Tongue (tissue), 2 donors: ENCODE measurements around a stretch of chr1.

GRCh38 chr1:234601716-234602354, 8.1 kb downstream of the IRF2BP2 start:
- RAMPAGE, long total RNA = no peak

DNA sequence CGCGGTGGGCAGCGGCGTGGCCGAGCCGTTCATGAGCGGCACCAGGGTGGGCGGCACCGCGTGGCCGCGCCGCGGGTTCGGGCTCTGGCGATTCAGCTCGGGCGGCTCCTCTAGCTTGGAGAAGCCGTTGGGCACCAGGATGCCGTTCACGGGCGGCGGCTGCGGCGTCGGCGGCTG, 1.2 kb downstream of the IRF2BP2 start:
- RAMPAGE, long total RNA = no peak

DNA sequence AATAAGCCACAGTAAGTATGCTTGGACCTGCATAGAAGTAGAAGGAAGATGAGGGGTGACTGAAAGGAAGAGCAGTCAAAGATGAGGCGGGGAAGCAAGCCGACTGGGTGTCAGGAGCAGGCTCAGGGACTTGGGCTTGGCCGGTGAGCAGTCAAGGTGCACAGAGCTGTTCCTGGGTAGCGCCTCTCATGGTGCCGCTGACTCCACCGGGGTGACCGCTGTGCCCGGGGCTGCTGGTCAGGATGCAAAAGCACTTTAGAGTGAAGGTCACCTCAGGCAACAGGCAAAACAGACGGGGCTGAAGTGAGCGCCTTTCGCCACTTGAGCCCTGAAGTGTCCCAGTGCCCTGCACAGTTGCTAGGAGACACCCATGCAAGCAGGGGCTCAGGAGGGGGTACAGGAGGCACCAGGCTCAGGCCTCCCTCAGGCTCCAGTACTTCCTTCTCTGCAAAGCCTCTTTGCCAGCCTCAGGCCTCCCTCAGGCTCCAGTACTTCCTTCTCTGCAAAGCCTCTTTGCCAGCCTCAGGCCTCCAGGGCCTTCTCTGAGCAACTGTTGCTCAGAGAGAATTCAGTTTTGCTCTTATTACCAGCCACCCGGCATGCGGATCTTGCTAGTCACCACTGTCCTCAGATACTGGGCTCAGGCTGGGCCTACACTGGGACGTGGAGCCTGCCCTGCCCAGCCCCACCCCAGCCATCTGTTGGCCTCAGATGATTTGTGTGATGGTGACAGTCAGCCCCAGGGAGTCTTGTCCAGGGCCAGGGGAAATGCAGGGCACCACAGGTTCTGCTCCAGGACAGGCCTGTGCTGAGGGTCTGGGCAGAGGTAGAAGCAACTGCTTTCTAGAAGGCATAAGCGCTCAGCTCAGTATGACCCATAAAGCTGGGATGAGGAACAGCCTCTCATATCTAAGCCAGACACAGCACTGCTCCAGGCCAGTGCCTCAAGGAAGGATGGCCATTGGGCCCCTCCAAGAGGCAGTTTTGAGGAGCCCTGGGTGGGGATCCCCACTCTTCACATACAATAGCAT, 99.8 kb upstream of the IRF2BP2 start:
- RAMPAGE, long total RNA = no peak

- RAMPAGE, long total RNA = no peak
Observed at GRCh38 chr1:234715170-234716160, 105.5 kb upstream of the IRF2BP2 start.

- RAMPAGE, long total RNA = no peak
Observed at GRCh38 chr1:234721545-234722284, 111.7 kb upstream of the IRF2BP2 start.

GRCh38 chr1:234751065-234751896, 141.3 kb upstream of the IRF2BP2 start:
- RAMPAGE, long total RNA = no peak

GRCh38 chr1:234768176-234768634, 158.2 kb upstream of the IRF2BP2 start:
- RAMPAGE, long total RNA = no peak

GRCh38 chr1:234771605-234772251, 161.8 kb upstream of the IRF2BP2 start:
- RAMPAGE, long total RNA = no peak

- RAMPAGE, long total RNA = no peak
Observed at GRCh38 chr1:234774717-234775421, 164.9 kb upstream of the IRF2BP2 start.

GRCh38 chr1:234816881-234818016, 207.3 kb upstream of the IRF2BP2 start:
- RAMPAGE, long total RNA = no peak

DNA sequence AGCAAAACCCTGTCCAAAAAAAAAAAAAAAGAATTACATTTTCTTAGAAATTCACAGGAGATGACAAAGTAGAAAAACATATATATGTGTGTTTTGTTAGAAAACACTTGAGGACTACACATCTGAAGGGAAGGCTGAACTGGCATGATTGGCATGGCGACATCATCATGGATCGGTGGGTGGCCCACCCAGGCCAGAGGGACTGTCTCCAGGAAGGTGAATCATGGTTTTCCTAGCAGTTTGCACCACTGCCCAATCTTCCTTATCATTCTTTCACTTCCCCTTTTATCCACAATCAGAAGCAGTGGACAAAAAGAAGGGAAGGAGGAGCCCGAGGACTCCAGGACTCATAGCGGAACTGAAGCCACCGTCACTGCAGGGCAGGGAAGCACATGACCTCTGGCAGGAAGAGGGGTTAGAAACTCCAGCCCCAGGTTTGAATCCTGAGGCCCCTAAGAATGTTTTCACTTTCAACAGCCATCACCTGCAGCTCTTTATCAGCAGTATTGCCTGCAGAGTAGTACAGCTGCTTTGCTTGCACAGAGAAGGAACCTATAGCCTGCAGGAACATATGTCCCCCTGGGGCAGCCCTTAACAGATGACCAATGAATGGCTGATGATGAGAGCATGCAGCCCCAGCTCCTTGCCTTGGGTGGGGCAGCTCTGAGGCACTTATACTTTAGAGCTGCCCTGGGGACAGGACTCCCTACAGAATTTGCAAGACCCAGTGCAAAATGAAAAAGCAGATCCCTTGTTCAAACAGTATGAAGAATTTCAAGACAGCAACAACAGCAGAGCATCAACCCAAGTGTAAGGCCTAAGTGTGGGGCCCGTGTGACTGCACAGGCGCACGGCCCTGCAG, 241.6 kb upstream of the IRF2BP2 start:
- RAMPAGE, long total RNA = no peak

- RAMPAGE, long total RNA = no peak
Observed at GRCh38 chr1:234854203-234854631, 244.2 kb upstream of the IRF2BP2 start.

GRCh38 chr1:234885526-234886165, 243.0 kb downstream of the TOMM20 start:
- RAMPAGE, long total RNA = no peak

GRCh38 chr1:234964041-234964767, 164.4 kb downstream of the TOMM20 start:
- RAMPAGE, long total RNA = no peak

DNA sequence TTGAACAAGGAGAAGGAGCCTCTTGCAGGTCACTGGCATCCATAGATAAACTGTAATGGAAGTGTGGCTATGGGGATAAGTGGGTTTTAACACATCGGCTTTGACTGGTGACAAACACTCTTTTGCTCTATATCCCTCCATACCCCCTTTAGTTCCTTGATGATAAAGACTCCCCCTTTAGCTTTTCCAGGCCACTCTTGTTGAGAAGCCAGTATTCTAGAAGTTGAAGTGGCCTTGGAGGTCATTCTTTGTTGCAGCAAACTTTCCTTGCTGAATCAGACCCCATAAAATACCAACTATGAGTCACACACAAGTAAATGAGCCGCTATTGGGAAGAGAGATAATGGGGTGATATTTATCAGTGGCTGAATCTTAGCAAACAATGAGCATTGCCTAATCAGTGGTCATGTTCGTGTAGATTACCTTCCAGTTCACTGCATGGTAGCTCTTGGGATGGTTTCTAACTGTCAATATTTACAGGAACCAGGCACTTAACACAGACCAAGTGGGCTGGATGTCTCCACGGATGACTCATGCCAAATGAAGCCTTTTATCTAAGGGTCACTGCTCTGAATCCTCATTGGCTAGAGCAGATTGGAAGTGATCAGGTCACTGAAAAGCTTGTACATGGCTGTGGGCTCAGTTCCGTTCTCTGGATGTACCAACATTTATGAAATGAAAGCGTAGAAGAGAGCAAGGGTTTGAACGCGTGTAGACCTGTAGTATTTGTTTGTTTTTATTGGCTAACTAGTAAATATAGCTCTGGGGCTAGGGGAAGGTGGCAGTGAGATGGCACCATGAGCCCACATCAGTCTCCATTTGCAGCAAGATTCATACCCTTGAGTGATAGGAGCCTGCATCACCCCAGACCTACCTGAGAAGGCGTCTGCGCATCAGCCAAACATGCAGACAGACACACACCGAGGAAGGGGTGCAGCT, 153.5 kb downstream of the TOMM20 start:
- RAMPAGE, long total RNA = no peak

GRCh38 chr1:234978409-234979272, 150.0 kb downstream of the TOMM20 start:
- RAMPAGE, long total RNA = no peak

DNA sequence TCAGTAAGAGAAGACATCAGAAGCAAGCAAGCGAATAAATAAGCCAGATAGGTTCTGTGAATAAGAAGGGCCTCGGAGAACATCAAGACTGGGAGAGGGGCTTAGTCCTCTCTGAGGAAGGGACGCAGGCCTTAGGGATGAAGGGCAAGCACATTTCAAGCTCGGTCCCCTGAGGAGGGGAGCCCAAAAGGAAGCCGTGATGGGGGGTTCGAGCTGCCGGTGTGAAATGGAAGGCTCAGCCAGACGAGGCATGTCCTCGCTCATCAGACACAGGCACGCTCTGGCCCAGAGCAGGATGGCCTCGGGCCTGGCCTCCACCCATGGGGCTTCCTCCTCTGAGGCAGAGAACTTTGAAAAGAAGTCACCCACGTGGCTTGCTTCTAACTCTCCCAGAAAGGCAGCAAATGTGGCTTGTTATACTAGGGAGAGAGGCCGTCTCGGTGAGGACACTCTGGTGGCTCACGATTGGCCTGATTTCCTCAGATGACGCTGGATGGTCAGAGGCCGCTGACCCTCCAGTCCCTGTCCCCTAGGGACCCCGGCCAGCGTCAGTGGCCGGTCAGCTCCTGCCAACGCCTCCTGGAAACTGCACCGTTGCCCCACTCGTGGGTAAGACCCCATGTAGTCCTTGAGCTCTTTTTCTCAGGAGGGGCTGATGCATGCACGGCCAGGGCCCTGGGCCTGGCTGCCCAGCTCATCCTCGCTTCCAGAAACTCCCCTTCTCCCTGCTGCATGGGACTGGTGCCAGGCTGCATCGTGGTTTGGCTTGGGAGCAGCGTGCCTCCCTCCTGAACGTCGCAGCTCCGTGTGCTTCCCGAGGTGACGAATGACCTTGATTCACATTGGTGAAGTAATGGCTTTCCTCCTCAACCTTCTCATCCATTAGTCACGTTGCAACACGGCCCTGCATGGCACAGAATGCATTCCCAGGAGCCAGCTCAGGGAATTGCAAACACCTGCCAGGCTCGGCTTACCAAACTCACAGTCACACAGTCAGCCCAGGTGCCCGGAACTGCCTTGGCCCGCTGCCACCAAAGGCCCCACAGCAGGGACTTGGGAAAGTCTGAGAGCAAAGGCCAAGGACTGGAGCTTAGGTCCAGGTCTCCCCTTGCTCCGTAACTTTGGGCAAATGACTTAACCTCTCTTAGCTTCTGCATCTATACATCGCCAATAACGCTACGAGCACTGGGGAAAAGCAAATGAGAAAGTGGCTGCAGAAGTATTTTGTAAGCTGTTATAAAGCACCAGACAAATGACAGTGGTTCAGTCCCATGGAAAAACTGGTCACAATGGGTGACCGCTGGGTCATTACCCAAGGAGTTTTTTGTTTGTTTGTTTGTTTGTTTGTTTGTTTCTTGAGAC, 58.7 kb downstream of the TOMM20 start:
- RAMPAGE, long total RNA = no peak

DNA sequence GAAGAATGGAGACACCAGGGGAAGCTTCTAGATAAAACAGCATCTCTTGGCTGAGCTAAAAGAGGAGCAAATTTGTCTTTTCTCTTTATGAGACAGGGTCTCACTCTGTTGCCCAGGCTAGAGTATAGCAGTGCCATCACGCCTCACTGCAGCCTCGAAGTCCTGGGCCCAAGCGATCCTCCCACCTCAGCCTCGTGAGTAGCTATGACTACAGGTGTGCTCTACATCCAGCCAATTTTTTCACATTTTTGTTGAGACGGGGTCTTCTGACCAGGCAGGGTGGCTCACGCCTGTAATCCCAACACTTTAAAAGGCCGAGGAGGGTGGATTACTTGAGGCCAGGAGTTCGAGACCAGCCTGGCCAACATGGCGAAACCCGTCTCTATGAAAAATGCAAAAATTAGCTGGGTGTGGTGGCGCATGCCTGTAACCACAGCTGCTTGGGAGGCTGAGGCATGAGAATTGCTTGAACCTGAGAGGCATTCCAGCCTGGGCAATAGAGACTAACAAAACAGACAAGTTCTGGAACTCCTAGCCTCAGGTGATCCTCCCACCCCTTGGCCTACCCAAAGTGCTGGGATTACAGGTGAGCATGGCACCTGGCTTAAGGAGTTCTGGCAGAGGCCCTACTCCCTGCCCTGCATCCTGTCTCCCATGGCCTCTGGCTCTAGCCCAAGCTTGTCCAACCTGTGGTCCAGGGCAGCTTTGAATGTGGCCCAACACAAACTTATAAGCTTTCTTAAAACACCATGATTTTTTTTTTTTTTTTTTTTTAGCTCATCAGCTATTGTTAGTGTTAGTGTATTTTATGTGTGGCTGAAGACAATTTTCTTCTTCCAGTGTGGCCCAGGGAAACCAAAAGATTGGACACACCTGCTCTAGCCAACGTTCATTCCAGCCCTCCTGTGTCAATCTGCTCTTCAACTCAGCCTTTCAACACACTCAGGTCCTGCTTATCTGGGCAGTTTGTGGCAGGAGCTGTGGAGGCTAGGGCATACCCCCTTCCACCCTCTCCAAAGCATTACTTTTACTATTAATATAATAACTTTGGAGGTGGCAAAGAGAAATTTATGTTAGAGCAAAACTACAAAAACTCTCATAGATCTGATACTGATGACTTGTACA, 20.5 kb downstream of the TOMM20 start:
- RAMPAGE, long total RNA = no peak

- RAMPAGE, long total RNA = no peak
Observed at GRCh38 chr1:235126884-235127652, 1.6 kb downstream of the TOMM20 start.

DNA sequence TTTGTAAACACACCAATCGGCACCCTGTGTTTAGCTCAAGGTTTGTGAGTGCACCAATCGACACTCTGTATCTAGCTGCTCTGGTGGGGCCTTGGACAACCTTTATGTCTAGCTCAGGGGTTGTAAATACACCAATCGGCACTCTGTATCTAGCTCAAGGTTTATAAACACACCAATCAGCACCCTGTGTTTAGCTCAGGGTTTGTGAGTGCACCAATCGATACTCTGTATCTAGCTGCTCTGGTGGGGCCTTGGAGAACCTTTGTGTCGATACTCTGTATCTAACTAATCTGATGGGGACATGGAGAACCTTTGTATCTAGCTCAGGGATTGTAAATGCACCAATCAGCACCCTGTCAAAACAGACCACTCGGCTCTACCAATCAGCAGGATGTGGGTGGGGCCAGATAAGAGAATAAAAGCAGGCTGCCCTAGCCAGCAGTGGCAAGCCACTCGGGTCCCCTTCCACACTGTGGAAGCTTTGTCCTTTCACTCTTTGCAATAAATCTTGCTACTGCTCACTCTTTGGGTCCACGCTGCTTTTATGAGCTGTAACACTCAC, 12.6 kb upstream of the TOMM20 start:
- RAMPAGE, long total RNA = no peak